Measurements from ENCODE around the genes MS4A4E and PGA5.

DNA sequence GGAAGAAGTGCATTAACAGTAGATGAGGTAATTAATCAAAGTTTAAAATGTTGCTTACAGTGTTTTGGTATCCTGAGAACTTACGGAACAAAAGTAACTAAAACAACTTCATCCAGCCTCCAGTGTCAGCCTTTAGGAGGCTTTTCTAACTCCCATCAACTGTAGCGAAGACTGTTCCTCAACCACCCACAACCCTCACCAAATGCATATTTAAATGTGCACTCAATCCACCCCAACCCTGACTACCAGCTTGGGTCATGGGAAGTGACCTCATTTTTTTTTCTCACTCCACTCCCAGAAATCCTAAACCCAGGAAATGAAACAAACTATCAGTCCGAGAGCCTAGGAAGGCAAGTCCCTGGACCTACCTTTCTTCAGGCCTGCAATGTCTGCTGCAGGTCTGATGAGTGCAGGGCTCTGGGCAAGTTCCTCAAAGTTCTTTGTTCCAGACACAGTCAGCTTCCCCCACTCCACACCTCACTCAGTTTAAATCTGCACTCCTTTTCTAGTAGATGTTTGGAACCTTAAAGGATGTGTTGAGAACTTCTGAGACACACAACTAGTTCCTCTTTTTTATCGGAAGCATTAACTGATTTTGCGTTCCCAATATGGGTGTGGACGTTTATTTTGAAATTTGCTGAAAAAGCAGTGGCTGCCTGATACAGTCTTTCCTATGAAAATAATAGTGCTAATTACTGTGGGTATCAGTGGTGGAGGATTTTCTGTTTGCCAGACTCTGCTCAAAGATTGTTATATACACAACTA is at the start of gene MS4A4E:
Gene MS4A4E, minus strand, starts transcription at position 548 of the 765 bp plus-strand sequence.
- PRO-cap = no peak

DNA sequence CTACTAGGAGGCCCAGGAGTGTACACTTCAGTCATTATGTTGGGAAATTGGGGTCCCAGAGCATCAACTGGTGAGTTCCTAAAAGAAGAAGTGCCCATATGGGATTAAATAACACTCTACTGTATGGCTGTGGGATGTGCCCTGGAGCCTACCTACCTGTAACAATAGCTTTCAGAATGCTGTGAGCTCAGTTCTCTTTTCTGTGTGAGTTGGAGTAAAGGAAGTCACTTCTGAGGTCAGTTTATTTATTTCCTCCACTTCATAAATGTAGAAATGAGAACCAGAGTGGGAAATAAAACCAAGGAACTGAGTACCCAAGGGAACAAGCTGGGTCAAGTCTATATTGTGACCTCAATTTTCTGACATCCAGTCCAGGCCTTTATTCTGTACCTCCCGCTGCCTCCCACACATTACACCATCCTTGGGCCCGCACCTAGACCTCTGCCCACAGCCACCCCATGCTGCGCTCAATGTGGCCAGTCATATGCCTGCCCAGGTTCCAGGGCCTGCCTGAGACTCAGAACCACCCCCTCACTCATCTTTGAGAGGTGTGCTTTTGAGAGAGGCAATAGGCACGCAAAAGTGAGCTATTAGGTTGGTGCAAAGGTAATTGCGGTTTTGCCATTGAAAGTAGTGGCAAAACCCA is 9.7 kb downstream of the MS4A6E start:
- PRO-cap = no peak

GRCh38 chr11:60347397-60347777 is 20.3 kb downstream of the MS4A6E start:
- PRO-cap = no peak

- PRO-cap = no peak
These were observed 11.3 kb upstream of the MS4A7 start for GRCh38 chr11:60366951-60367477.

- PRO-cap = no peak
These were observed 619 bp downstream of the PTGDR2 start for GRCh38 chr11:60855199-60855462.

GRCh38 chr11:60914610-60915259 is 777 bp downstream of the TMEM109 start:
- PRO-cap = unidirectional peak, minus-strand start at chr11:60914757

DNA sequence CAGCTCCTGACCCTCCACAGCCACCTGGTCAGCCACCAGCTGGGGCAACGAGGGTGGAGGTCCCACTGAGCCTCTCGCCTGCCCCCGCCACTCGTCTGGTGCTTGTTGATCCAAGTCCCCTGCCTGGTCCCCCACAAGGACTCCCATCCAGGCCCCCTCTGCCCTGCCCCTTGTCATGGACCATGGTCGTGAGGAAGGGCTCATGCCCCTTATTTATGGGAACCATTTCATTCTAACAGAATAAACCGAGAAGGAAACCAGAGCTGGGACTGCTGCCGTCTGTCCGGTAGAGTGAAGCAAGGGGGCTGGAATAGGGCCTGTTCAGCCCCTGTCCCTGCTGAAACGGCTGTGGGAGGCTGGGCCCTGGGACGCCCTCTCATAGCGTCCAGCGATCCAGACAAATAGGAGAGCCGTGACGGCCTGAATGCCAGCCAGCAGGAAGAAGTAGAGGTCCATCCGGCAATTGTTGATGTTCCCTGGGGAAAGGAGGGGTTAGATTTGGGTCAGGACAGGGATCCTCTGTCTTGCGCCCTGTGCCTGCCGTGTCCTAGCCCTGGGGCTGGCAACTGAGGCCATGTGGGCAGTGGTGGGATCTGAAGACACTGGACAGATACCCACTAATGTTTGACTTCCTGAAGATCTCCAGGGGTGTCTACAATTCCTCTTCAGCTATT is 12.8 kb downstream of the TMEM132A start:
- PRO-cap = no peak

DNA sequence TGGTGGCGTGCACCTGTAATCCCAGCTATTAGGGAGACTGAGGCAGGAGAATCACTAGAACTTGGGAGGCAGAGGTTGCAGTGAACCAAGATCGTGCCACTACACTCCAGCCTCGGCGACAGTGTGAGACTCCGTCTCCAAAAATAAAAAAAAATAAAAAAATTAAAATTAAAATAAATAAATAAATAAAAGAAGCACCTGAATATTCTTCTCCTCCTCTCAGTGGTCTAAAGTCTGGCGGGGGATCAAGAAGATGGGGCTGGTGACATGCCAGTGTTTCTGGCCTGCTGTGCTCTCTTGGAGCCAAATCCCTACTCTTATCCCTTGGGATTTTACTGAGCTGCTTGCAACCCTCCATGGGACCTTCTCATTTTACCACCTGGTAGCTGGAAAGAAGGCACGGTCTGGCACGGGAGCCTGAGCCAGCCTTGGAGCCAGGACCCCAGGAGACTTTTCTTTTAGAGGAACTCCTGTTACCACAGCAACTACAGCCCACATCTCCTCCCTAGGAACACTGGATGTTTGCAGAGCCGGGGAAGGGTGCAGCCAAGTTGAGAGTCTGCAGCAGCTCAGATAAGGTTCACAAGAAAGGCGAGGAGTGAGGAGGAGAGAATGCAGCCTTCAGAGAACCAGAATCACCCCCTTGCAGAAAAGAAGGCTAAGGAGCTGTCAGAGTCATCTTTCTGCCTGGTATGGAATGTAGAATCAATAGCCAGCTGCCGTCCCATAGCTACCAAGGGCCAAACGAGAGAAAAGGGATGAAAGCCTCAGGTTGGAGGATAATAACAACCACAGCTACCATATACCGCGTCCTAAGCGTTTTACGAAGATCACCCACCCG is 21.4 kb downstream of the CD6 start:
- PRO-cap = no peak

GRCh38 chr11:61023560-61024018 is 52.1 kb downstream of the CD6 start:
- PRO-cap = no peak

GRCh38 chr11:61041926-61042600 is 60.2 kb upstream of the CD5 start:
- PRO-cap = bidirectional peak, plus-strand start at chr11:61042425, minus-strand start at chr11:61042266

DNA sequence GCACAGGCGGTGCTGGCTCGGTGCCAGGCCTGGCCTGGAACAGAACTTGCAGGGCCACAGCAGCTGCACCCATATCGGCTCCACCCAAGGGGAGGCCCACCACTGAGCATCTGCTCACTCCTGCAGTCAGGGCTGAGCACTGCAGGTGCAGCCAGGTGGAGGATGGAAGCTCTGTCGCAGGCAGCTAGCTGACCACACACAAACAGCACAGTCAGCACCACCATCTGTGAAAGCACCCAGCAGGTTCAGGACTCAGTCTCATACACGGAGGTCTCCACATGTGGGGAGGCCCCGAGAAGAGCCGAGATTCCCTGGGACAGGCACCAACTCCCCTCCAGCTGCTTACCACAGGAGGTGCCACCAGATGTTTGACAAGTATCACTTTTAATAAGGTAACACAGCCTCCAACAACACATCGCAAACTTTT is 19.5 kb downstream of the VPS37C start:
- PRO-cap = no peak

- PRO-cap = no peak
These were observed at the start of gene PGA5 for GRCh38 chr11:61240771-61241230. PGA5 (plus strand) TSS chr11:61241175.

- PRO-cap = bidirectional peak, plus-strand start at chr11:61332875, minus-strand start at chr11:61332874
These were observed 575 bp downstream of the DDB1 start for GRCh38 chr11:61332099-61332960.

DNA sequence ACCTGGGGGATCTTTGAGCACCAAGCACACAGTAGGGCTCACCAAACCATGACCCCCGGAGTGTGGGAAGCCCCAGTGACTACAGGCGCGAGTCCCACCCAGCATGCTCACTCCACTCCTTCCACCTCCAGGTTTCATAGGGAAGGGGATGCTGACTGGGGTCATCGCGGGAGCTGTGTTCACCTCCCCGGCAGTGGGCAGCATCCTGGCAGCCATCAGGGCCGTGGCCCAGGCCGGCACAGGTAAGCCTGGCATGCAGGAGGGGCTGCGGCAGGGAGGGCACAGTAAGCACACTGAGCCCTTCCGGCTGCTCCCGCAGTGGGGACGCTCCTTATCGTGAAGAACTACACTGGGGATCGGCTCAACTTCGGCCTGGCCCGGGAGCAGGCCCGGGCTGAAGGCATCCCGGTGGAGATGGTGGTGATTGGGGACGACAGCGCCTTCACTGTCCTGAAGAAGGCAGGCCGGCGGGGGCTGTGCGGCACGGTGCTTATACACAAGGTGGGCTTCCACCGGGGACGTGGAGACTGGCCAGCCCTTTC is 6.0 kb downstream of the TKFC start:
- PRO-cap = no peak

- PRO-cap = no peak
These were observed 616 bp downstream of the TMEM216 start for GRCh38 chr11:61392978-61393427.

GRCh38 chr11:61507791-61508385 is 661 bp upstream of the LRRC10B start:
- PRO-cap = no peak

DNA sequence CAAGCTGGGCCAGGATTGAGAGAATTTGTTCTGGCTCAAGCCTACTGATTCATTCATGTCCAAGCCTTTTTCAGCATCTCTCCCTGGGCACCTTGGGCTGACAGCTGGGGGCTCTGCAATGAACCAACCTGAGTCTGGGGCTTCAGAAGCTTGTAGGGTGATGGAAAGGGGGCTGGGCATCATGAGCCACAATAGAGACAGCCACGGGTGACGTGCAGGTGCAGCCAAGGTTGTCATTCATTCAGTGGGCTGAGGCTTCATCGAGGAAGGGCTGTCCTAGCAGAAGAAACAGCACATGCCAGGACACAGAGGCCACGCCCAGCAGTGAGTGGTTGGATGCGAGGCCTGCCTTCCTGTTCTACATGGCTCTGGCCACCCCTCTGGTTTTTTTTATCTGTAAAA is 19.9 kb upstream of the SYT7 start:
- PRO-cap = no peak

DNA sequence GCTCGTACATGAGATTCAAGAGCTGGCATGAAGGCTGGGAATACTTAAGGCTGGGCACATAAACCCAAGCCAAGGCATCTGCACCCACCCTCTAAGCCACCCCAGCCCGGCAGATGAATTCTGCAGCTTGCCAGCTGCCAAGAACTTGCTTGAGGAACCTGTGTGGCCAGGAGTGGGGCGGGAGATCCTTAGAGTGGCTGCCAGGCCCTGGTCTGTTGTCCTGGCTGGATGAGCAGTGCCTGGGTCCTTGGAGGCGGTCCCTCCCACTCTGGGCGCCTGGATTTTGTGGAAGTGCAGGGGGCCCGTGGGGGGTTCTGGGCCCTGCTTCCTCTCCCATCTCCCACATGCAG is 8.1 kb downstream of the DAGLA start:
- PRO-cap = no peak

- PRO-cap = no peak
These were observed 15.0 kb downstream of the DAGLA start for GRCh38 chr11:61694989-61695850.

DNA sequence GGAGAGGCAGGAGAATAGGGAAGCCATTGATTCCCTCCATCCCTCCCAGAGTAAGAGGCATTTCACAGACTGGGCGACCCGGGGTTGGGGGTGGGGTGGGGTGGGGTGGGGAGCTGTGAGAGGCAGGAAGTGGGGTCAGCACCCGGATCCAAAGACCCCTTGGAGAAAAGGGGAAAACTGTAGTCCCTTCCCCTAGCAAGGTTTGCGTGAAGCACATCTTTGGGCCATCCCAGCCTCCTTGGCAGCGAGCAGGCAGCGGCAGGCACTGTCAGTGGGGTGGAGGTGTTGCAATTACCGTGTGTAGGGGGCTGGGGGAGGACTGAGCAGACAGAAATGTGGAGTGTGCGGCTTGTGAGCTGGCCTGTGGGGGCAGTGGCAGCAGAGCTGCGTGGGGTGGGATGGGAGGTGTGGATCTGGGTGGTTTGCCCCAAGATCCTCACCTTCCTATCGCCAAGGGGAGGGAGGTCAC is 16.4 kb downstream of the DAGLA start:
- PRO-cap = no peak

Measured in progenitor cell of endocrine pancreas (in vitro differentiated cells).